Sternocleidomastoid (tissue), 1 donor: ENCODE data around the gene ARSG.

GRCh38 chr17:67258789-67259152 is 13.8 kb upstream of the HELZ start:
- PRO-cap: no peak

DNA sequence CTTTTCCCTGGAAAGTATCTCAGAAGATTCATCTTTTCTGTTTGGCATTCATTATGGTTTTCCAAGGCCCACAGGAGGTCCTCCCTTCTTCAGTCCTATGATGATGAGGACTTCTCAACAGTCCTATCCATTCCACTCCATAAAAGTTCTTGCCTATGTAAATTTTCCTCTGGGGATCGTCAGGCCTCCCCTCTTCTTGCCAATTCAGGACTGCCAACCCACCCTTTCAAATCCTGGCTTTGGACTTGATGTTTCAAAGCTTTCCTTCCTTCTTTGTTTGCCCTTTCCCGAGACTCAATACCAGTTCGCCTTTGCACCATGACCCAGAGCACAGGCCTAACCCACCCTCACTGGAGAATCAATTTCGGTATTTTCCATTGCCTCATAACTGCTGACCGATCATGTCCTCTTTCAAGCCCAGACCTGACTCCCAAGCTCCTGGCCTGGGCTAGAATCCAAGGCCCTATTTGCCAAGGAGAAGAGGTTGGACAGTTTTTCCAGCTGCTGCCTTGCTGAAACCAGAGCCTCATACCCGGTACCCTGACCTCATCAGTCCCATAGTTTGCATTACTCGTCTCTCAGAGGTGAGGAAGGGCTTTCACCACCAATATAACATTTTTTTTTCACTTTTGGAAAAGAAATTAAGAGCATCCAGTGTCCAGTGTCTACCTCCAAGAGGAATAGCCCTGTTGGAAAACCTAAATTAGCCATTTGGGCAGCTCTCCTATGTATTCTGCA is 35.2 kb upstream of the HELZ start:
- PRO-cap: no peak

DNA sequence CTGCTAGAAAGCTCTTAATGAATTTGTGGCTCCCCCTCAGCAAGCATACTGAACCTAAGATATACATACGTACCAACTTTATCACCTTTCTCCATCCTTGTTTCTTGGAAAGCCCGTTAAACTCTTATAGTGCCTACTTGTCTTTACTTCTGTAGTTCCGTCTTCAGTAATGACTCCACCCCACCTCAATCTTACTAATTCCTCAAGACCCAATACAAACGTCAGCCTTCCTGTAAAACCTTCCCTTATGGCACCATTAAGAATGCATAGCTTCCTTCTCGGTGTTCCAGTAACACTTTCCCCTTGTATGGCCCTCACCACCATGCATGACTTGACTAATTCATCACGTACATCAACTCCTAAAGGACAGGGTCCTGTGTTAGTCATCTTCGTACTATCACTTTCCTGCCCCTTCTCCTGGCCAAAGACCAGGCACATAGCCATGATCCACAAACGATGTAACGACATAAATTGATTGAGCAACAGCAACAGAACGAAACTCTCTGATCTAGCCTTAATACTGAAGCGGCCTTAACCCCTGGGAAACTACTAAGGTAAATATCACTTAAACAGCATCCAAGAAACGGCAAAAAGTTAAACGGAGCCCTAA is 708 bp downstream of the PSMD12 start:
- PRO-cap: no peak

DNA sequence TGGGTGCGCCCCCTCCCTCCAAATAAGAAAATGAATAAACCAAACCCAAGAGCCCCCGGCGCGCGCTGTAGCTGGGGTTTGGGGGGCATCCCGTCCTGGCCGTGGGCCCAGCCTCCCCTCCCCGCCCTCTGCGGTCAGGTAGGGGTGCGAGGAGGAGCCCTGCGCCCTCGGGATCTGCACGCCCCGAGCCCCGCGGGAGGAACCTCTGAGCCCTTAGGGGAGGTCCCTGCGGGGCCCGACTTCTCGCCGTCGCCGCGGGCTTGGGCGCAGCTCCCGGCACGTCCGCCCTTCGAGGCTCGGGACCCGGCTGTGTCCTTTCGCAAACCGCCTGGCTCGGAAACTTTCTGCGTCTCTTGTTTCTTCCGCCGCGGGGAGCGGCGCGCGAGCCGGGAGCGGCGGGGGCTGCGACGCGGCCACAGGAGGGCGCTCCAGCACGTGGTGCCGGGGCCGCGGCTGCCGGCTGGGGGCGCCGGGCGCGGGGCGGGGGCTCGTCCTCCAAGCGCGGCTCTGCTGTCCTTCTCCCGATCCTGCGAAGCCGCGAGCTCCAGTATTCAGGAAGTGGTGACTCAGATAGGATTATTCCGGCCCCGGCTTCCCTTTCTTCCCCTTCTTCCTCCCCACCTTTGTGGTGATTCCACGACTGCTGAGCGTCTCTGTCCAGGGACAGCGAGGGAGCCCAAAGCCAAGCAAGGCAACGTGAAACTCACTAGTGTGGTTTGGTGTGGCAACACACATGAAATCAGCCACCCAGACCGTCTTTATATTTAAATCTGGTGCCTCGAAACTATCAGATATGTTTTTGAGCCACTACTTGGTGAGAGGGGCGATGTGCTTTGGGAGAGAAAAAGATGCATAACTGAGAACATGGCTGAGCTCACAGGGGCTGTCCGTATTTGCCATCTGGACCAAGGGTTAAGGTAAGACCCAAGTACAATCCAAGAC is 1.7 kb downstream of the PITPNC1 start:
- PRO-cap: bidirectional peak, plus-strand start at position 271 of the sequence, minus-strand start at position 311 of the sequence

DNA sequence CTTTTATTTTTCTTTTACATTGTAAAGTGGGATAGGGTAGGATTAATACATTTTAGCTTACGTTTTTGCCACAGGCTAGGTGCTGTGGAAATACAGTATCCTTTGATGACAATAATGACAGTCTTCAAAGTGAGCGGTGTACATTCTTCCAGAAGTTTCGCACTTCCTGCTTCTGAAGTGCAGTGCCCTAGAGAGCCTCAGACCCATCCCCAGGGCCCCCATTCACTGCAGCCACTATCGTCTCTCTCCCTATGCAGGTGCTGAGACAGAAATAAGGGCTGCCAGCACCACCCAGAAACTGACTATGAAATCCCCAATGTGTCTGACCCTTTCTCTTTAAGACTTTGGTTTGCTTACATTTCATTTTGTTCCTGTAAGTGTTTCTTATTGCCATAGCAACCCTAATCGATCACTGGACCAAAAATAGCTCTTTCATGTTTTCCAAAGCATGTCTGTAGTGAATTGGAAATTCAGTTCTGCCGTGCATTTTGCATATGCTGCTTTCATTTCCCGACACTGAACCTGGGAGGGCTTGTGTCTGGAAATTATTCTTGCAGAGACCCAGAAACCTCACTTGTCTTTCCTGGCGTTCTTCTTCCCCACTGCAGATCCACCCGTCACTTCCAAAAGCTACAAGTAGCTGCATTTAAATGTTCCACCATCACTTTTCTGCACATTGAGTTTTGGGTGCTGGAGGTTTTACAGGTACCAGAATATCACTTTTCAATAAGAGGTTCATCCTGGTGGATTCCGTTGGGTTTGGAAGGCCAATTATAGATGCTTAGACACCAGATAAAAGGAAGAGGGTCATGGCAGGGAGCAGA is 148.7 kb upstream of the NOL11 start:
- PRO-cap: no peak

GRCh38 chr17:67575175-67575835 is 142.4 kb upstream of the NOL11 start:
- PRO-cap: no peak

DNA sequence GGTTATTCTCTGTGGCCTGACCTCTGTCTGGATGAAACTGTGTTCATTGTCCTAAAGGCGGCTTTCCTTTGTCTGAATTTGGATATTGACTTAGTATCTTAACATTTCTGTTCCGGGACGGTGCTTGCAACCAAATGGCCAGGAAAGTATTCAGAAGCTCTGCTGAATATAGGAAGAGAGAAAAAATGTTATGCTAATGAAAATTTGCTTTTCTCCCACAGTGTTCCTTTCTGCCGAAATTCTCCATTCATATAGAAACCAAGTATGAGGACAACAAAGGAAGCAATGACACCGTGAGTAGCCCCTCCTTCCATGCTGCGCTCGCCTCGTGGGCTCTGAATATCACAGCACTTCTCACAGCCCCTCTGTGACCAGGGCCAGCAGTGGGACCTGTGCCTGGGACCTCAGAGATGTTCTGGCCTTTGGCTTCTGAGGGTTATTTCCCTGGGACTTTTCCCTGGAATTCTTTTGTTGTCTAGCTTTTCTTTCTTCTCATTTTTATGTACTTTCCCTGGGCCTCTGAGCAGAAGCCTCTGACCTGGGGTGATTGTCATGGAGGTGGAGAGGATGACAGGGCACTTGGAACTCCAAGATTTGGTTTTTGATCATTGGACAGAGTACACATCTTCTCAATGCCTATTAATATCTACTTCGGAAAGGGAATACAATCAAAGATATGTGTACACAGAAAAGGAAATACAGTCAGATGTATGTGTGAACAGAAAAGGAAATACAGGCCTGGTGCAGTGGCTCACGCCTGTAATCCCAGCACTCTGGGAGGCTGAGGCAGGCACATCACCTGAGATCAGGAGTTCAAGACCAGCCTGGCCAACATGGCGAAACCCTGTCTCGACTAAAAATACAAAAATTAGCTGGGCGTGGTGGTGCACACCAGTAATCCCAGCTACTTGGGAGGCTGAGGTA is 139.5 kb upstream of the NOL11 start:
- PRO-cap: no peak

DNA sequence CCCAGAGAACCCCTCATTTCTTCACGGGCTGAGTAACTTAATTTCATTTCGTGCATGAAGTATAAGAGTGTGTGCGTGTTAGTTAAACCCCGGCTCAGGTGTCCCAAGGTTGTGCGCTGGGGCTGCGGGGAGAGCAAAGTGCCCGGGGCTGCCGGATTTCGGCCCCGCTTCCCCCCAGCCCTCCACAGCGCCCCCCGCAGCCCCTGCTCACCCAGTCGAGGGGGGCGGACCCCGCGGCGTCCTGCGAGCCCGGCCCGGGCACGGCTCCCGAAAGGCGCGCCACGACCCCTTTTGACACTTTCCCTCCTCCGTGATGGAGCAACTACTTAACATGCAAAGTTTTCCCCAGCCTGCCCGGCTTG is 756 bp downstream of the C17orf58 start:
- PRO-cap: no peak

DNA sequence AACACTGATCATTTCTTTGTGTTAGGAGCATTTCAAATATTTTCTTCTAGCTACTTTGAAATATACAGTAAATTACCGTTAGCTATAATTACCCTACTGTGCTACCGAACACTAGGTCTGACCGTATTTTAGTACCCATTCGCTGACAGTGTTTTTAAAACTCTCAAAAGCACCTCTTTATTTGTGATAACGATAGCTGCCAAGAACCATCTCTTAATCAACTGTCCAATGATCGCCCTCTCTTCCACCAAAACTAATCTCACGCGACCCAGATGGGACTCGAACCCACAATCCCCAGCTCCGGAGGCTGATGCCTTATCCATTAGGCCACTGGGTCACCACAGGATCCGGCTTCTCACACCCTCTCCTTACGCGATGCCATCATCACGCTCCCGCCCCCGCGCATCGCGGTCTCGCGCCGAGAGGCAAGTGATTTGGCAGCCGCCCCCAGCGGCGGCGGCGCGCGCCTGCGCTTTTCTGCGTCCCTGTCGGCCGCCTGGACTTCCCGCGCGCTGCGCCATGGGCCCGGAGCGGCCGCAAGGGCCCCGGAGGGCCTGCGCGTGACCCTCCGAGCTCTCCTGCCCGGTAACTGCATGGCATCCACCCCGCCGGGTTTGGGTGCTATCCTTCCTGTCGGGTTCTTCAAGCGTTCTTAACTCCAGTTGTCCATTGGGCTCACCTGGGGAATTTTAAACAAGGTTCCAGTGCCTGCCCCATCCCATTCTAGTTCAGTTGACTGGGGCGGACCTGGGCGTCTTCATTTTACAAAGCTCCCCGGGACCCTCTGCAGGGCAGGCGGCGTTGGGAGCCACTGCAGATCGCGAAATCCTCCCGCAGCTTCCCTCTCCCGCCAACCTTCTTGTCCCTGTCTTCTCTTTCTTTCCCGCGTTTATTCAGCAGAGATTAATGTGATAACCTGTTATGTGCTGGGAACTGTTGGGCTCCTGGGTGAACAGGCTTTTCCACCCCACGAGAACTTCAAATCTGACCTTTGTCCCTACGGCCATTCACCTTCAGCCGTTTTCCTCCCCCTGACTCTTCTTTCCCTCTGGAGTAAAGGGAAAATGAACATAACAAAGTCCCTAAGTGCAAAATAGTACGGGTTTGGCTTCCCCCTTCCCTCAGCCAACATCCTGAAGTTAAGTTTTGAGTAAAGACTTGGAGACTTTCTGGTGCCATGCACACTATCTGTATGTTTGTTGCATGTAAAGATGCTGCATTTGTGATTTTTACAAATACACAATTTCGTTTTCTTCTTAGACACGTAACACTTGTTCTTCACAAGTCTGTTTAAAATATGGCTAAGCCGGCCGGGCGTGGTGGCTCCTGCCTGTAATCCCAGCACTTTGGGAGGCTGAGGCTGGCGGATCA is 15.4 kb upstream of the KPNA2 start:
- PRO-cap: bidirectional peak, plus-strand start at position 501 of the sequence, minus-strand start at position 342 of the sequence

DNA sequence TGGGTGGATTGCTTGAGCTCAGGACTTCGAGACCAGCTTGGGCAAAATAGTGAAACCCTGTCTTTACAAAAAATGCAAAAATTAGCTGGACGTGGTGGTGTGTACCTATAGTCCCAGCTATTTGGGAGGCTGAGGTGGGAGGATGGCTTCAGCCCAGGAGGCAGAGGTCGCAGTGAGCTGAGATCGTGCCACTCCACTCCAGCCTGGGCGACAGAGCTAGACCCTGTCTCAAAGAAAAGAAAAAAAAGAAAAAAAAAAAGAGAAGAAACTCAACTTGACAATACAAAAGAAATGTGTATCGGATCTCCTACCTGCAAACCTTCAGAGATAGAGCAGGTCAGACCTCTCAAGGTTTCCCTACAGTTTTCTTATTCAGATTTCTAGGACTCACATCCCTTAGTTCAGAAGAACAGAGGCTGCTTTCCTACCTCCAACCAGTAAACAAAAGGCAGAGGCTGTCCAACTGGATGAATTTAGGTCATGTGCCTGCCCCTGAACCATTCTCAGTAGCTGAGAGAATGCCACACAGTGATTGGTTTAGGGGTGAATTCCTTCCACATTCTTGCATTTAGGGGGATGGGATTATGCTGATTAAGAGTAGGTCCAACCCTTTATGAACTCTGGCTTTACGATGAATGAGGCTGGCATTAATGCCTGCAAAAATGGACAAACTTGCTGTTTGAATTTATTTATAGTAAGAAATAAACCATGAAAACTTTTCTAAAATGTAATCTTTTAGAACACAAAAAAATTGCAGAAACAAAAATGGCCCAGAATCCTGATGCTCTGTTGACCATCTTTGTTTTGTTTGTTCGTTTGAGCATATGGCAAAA is 1.5 kb upstream of the KPNA2 start:
- PRO-cap: no peak

- PRO-cap: no peak
Measured at GRCh38 chr17:68037054-68037471, 1.5 kb downstream of the KPNA2 start.

GRCh38 chr17:68151676-68153025 is 95.7 kb upstream of the AMZ2 start:
- PRO-cap: no peak

DNA sequence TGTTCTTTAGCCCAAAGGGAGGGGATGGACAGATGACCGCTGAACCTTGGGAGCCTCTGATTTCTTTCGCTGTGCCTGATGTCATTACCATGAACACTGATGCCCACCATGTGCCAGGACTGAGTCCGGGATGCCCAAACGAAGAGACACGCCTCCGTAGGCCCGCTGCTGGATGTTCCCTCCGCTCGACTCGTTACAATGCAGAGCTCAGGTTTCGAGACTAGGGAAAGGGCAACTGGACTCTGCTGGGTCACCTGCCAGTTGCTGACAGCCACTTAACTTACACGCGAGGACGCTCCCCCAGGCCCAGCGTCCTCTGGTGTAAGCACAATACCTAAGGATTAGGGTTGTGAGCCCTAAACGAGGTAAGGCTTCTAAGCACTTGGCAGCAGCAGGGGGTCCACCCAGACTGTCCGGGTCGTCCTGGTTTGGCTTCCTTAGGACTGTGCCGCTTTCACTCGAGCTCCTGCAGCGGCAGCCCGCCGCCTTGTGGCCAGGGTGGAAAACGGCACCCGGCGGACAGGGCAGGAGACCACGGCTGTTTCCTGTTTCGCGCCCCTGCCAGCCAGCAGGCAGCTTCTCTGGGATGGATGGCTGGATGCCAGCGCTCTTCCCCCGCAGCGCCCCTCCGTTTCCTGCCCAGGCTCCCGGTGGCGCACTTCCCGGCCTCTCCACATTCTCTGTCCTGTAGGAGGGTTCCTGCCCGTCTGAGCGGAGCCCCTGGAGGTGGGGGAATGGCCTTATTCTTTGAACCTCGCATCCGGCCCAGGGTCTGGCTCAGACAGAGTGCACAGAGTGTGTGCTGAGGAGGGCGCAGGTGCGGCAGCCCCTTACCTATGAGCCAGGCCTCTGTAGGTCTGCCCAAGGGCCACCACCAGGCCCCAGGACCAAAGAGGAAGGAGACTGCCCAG is 47.1 kb upstream of the AMZ2 start:
- PRO-cap: unidirectional peak, plus-strand start at position 784 of the sequence

- PRO-cap: no peak
Measured at GRCh38 chr17:68205606-68206295, 42.1 kb upstream of the AMZ2 start.

- PRO-cap: bidirectional peak, plus-strand start at chr17:68238119, minus-strand start at chr17:68237890
Measured at GRCh38 chr17:68237758-68238270, 10.0 kb upstream of the AMZ2 start.

DNA sequence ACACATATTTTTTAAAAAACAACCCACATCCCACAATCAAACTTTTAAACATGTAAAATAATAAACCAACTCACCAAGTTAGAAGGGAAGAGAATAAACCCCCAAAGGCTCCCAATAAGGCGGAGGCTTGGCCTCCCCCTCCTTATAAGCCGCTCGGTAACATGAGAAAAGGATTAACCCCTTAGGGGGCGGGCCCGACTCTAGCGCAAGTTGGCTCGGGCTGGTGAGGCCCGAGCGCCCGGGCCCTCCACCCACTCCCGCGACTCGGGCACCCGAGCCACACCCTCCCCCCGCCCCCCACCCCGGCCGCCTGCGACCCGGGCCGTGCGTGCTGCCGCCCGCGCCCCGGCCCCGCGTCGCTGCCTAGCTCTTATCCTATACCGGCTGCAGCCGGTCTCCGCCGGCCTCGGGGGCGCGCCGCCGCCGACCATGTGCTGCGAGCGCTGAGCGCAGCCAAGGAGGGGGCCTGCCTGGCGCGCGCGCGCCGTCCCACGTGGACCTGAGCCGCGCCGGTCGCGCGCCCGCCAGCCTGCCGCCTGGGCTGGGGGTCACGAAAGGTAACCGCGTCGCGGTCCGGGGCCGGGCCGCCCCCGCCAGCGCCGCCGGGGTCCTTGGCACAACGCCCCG is at the start of gene ARSG:
TSS of gene ARSG (plus strand) at position 484 of the 627 bp plus-strand sequence.
- PRO-cap: unidirectional peak, minus-strand start at position 116 of the sequence; bidirectional peak, plus-strand start at position 527 of the sequence, minus-strand start at position 431 of the sequence

GRCh38 chr17:68302457-68302720 is 11.1 kb downstream of the ARSG start:
- PRO-cap: no peak

DNA sequence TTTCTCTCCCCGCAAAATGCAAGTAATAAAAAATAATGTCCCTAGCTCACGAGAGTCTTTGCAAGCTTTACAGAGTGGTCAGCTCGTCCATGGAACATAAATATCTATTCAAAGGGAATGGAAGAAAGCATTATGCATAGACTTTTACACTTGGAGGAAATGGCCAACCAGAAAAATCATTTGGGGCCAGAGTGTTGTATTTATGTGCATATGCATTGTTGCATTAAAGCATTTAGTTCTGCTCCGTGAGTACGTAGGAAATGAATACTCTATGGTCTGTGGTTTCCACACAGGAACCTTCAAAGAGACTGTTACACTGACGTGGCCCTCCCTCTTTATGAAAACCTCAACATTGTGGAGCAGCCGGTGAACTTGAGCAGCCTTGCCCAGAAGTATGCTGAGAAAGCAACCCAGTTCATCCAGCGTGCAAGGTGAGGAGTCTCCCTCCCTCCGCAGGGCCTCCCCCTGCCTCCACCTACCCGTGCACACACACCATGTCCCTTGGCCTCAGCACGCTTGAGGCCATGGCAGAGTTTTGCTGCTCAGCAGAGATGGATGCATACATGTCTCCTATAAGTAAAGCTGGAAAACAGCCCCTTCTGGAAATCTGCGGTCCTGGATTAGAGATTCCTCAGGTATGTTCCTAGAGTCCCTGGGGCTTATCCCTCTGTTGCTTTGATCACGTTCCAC is 65.2 kb downstream of the ARSG start:
- PRO-cap: no peak

GRCh38 chr17:68498428-68499176 is 13.6 kb upstream of the PRKAR1A start:
- PRO-cap: no peak

- PRO-cap: no peak
Measured at GRCh38 chr17:68540008-68540614, 27.9 kb downstream of the PRKAR1A start.